Bronchial lymph node (tissue), 1 donor: ENCODE measurements around a stretch of chr3.

- PRO-cap = no peak
Measured at GRCh38 chr3:101868284-101869228, 19.2 kb downstream of the NFKBIZ start.

GRCh38 chr3:101936460-101937315 lies 87.4 kb downstream of the NFKBIZ start:
- PRO-cap = unidirectional peak, plus-strand start at chr3:101936974

- PRO-cap = no peak
Measured at GRCh38 chr3:104132956-104133403, 1233.7 kb upstream of the ALCAM start.

DNA sequence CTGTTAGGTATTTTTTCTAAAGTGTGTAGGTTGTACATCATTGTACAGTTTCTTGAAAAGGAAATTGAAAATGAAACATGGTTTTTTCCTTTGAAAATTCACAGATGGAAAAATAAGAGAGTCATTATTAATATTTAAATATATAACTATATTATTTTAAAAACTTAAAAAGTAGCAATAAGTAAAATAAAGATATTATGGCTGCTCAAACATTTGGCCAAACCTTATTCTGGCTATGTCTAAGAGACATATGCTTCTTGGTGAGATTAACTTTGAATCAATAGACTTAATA lies 516.4 kb upstream of the ALCAM start:
- PRO-cap = no peak

DNA sequence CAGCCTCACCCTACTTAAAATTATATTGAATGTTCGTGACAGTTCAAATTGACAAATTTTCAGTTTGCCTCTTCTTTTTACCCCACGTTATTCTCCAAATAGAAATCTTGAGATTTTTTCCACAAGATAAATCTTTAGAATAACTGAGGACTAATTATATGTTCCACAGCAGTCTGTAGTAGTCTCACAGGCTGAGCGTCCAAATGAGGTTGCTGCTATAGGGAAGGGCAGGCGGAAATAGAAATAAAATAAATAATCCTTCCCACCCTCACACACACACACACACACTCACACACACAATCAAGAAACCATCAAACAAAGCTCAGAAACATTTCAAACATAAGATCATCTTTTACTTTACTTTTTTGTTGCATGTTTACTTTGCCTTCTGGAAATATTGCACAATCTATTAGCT lies 20.3 kb downstream of the ALCAM start:
- PRO-cap = no peak

DNA sequence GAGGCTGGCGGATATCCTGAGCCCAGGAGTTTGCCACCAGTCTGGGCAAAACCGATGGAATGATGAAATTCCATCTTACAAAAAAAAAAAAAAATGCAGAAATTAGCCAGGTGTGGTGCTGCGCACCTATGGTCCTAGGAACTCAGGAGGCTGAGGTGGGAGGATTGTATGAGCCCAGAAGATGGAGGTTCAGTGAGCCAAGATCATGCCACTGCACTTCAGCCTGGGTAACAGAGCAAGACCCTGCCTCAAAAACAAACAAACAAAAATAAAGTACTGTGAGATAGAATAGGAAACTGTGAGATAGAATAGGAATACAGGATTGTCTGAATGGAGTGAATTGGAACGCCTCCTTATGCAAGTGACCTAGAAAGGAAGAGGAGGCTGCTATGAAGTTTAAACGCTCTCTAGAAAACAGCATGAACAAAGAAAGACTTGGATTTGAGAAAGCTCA lies 47.5 kb downstream of the ALCAM start:
- PRO-cap = no peak

- PRO-cap = no peak
Measured at GRCh38 chr3:105504269-105504879, 137.7 kb downstream of the ALCAM start.

- PRO-cap = bidirectional peak, plus-strand start at chr3:105752889, minus-strand start at chr3:105752888; unidirectional peak, minus-strand start at chr3:105752913; bidirectional peak, plus-strand start at chr3:105753310, minus-strand start at chr3:105753150
Measured at GRCh38 chr3:105752576-105753596, 115.9 kb downstream of the CBLB start.

DNA sequence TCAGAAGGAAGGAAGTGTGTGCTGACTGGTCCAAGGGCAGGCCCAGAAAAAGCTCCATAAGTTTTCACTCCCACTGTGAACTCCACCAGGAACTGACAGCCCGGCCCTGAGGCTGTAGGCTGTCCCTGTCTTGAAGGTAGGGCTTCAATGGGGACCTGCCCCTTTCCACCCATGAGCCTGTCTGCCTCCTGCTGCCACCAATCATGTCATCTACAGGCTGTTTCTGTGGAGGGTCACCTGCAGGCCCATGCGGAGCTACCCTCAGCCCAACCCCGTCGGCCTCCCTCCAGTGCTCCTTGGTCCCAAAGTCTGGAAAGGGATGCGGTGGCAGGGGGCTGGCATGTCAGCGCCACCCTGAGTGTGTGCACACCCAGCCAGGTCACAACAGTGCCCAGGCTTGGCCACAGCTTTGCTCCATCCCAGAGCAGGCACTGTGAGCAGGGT lies 109.5 kb downstream of the CBLB start:
- PRO-cap = no peak

DNA sequence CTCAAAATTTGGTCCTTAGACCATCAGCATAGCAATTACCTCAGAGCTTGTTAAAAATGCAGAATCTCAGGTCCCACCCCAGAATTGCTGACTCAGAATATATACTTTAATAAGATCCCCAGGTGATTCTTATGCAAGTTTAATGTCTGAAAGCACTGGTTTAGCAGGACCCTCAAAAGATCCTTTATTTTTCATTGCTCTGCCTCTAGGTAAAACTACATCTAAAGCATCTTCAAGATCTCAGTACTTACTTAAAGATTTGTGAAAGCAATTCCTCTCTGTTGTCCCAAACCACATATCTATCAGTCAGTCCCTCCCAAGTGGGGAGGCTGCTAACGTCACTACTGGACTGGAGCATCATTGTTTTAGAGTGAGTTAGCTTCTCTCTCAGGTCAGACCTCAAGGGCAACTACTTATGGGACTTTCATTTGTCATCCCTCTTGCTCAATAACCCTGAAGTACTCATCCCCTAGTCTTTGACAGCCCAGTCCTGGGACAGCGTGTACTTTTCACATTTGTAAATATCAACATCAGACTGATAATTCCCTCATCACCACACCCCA lies 76.7 kb downstream of the CBLB start:
- PRO-cap = unidirectional peak, minus-strand start at position 253 of the sequence; unidirectional peak, minus-strand start at position 301 of the sequence

- PRO-cap = no peak
Measured at GRCh38 chr3:105822582-105823743, 45.8 kb downstream of the CBLB start.

- PRO-cap = no peak
Measured at GRCh38 chr3:105823744-105824825, 44.7 kb downstream of the CBLB start.

GRCh38 chr3:105853852-105854620 lies 14.8 kb downstream of the CBLB start:
- PRO-cap = unidirectional peak, minus-strand start at chr3:105854219; unidirectional peak, minus-strand start at chr3:105854317

GRCh38 chr3:105867717-105867890 lies 1.2 kb downstream of the CBLB start:
- PRO-cap = unidirectional peak, plus-strand start at chr3:105867809

DNA sequence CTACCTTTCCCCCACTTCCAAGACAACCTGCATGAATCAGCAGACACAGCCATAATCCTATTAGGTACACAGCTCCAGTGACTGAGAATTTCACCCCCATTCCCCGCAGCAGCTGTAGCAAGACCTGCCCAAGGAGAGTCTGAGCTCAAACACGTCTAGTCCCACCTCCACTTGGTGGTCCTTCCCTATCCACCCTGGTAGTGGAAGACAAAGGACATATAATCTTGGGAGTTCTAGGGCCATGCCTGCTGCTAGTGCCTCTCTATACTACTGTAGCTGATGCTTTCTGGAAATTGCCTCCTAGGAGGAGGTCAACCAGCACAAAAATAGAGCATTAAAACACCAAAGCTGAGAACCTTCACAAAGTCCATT lies 448.4 kb upstream of the CBLB start:
- PRO-cap = no peak

DNA sequence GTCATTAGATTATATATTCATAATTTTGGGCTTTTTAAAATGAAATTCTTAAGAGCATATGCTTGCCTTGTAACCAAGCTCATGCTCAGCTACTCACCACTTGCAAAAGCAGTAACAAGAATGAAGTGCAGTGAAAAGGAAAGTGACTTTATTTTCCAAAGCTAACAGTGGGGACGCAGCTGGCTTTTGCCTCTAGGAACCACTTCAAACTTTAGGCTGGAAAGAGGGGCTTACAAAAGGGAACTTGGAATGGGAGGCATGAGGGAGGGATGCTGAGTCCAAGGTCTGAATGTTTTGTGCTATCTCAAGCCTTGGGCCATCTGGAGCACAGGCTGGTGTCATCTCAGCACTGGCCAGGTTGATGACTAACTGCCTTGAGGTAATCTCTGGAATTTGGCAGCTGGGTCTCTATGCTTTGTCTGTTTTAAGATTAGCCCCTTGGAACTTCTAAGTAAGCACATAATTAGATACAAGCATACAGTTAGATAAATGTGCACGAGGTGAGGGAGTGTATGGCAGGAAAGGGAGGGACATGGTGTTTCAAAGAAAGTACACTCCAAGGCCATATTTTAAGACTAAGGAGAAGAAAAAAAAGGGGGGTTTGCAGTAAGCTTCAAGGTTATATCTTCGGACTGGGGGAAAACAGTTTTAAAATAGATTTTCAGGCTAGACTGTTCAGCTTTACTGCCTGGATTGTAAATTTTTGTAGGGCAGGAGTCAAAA lies 252.4 kb upstream of the CCDC54 start:
- PRO-cap = no peak

- PRO-cap = no peak
Measured at GRCh38 chr3:107208039-107208673, 169.1 kb upstream of the CCDC54 start.

DNA sequence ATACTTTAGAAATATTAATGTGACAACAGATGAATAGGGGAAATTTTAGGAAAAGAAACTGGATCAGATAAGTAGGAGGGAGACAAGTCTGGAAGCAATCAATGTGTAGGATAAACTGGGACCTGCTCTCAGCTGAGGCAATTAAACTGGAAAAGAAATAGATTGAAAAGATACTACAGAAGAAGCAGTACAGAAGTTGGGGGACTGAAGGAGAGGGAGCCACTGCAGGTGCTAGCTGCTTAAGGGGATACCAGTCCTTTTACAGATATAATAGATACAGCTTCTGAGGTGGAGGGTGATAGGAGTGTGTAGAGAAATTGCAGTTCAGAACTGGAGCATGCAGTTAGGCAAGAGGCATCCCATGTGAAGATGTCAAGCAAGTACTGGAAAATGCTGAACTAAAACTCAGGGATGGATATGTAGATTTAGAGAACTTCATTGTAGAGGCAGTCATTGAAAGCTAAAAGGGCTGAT lies 36.5 kb downstream of the BBX start:
- PRO-cap = no peak

GRCh38 chr3:107970032-107970824 lies 120.6 kb downstream of the CD47 start:
- PRO-cap = unidirectional peak, minus-strand start at chr3:107970294

DNA sequence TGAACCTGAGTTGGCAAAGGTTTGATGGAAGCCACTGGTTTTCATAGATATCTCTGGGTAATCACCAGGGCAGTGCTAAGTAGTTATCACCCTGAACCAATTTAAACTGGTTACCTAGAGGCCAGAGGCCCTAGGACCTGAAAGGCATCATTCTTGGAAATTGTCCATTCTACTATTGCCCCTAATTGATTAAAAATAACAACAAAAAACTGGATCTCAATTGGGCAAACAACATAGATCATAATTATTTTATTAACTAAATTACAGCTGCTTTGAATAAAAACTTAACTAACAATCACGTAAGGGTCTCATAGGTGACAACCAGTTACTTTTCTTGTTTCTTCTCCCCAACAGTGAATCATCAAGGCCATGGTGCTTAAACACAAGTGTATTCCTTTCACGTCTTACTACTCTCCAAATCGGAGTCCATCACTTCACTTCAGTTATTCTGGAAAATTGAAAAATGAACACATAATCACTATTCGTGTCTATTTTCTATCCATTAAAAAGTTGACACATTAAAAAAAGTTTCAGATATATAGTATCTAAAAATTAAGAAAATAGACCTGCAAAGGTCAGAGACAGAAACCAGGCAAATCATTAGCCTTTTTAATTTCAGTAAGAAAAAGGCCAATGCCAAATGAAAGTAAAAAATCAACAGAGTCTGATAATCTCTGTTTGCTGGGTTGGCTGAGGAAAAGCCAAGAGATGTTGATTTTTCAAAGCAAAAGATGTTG lies 43.8 kb downstream of the CD47 start:
- PRO-cap = no peak